ENCODE results near the gene TMEM214.

DNA sequence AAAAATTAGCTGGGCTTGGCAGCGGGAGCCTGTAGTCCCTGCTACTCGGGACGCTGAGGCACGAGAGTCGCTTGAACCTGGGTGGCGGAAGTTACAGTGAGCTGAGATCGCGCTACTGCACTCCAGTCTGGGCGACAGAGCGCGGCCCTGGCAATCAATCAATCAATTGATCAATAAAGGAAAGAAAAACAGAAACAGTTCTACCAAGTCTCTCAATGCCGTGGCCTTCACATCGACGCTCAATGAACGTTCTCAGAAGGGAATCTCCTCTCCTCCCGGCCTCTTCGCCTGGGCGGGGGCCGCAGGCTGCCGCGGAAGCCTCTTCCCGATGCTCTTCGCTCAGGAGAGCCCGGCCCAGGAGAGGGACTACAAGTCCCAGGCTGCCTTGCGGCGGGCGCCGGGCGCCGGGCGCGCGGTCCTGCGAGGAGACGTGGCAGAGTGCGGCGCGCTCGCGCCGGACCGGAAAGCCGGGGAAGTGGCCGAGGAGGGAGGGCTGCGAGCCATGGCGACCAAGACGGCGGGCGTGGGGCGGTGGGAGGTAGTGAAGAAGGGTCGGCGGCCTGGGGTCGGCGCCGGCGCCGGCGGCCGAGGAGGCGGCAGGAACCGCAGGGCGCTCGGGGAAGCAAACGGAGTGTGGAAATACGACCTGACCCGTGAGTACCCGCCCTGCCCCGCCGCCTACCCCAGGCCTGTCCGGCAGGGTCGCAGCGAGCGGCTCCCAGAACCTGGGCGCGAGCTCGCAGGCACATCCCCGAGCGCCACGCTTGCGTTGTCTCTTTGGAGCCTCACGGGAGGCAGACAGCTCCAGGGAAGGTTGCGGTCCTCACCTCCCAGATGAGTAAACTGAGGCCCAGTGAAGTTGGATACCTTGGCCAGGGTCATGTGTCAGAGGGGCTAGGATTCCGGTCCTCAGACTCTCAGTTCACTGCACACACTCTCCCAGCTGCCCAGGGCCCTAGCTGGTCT lies at the start of gene TMEM214:
TMEM214 (plus strand) TSS at position 452 of the 966 bp plus-strand sequence.
- PRO-cap, result unidirectional peak, plus-strand start at position 464 of the sequence

DNA sequence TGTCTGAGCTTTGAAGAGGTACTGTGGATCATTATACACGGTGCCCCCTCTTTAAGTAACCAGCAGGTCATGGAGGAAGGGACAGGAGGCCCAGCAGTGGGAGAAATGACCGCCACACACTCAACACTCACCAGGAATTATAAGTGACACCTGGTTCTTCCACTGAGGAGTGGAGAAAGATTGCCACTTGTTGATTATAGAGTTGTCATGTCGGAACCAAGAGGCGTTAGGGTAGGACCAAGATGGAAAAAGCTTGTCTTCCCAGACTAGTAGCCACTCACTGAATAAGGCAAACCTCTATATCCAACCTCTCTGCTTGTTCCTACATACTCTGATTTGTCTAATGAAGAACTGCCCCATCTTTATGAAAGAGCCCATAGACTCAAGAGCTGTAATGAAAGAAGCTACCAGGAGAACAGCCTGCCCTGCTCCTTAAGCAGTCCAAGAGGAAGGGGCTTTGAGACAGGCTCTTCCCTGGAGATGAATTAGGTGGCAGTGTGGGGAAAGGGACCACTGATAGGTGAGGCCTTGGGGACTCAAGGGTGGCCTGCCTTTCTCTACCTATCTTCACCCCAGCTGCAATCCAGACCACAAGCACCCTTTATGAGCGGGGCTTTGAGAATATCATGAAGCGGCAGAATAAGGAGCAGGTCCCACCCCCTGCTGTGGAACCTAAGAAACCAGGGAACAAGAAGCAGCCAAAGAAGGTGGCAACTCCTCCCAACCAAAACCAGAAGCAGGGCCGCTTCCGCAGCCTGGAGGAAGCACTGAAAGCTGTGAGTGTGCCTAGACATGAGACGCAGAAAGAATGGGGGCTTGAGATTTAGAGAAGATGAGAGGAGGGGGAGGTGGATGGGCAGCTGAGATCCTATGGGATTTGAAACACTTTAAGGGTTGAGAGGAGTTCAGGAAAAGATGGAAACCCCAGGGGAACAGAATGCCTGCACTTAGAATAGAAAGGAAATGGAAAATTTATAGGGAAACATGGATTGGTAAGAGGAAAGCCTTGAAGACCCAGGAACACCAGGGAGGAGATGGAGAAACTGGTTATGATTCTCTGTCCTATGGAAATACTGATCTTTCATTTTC lies 1.1 kb downstream of the TMEM214 start:
- PRO-cap, result no peak

DNA sequence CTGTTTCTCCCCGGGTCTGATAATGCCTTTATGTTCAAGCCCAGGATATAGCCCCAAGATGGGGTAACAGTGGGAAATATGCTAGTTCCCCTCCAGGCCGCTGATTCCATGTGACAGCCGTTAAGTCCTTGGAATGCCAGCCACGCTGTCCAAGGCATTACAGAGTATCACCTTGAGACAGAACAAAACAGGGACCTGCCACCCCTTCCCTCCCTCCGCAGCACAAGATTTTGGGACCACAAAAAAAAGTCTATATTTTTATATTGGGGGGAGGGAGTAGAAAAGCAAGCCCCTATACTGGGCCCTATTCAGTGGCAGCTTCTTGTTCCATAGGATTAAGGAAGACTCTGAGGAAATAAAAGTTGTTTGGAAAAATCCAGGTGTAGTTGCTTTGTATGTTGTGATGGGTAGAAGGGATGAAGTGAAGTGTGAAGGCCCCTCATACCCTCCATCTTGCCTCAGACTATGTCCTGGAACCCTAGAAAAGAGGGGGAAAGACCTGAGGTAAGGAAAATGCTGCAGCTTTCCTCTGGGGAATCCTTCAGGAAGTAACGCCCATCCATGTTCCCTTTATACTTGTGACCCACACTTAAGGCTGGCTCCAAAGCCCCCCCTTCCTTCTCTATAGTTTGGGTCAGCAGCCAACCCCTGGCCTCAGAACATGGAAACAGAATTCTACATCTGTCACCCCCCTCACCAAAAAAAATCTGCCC lies 1.1 kb downstream of the OST4 start:
- PRO-cap, result no peak

- PRO-cap, result no peak
Measured at GRCh38 chr2:27087789-27088125, 1.2 kb downstream of the KHK start.

- PRO-cap, result no peak
Measured at GRCh38 chr2:27264288-27264627, 1.4 kb upstream of the SLC30A3 start.

- PRO-cap, result no peak
Measured at GRCh38 chr2:27379596-27380056, 908 bp downstream of the ZNF513 start.

- PRO-cap, result no peak
Measured at GRCh38 chr2:27649426-27649863, 14.0 kb downstream of the SUPT7L start.

DNA sequence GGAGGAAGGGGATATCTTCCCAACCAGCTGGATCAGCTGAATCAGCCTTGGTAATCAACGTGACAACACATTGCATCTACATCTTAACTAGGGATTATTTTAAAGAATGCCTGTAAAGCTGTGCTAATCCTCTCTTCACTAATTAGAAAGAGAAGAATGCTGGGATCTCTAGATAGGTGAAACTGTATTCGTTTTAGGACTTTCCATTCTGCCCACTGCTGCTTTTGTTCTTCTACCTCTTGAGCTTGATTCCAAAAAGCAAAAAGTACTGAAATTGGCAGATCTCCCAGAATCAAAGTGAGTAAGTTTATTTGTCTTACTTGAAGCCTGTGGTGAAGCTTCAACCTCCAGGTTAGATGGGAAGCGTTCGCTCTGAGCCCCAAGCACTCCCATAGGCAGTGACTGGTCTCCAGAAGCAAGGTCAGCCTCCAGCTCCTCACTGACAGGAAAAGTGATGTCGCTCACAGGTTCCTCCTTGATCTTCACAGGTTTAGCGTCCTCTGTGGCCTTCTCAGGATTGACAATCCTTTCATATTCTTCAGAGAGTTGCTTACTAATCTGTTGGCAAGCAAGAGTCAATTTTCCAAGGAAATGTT lies 8.3 kb downstream of the SUPT7L start:
- PRO-cap, result no peak

- PRO-cap, result no peak
Measured at GRCh38 chr2:27703768-27703967, 40.0 kb downstream of the SLC4A1AP start.

- PRO-cap, result no peak
Measured at GRCh38 chr2:27709775-27710297, 46.1 kb downstream of the SLC4A1AP start.

DNA sequence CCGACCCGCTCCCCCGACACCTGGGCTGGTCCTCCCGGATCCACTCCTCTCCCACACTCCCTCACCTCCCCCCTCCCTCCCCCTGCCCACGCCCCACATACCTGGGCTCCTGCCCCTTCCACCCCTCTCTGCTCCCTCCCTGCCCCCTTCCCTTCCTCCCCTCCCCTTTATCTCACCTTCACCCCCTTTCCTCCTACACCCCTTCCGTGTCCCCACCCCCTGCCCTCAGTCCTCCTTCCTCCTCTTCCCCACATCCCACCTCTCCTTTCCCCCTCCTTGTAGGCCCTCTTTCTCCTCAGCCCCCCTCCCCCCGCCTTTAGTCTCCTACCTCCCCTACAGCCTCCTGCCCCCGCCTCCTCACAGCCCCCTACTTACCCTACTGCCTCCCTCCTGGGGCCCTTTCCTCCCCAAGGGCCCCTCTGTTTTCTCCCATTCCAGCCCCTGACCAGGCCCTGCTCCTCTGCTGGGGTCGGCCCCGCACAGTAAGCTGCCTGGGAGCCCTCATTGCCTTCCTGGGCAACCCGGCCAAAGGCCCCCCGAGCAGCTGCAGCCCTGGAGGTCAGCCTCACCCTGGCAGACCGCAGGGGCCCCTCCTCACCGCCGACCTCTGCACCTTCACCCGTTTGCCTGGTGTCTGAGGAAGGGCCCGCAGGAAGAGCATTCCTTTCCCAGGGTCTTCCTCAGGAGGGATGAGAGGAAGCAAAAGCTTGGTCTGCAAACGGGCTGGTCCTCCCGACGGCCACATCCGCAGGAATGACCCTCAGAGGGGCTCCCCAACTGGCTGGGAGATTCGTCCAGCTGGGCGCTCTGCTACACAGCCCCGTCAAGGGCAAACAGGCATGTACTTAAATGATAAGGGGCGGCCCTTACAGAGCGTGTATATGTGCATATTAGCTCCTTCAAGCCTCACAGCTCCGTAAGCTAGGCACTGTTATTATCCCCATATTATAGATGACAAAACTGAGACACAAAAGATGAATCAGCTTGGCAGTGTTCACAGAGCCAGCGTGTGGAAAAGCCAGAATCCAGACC lies 52.5 kb downstream of the SLC4A1AP start:
- PRO-cap, result no peak

GRCh38 chr2:27774021-27774945 lies 2.8 kb downstream of the MRPL33 start:
- PRO-cap, result no peak

- PRO-cap, result no peak
Measured at GRCh38 chr2:28178263-28178804, 214.3 kb upstream of the FOSL2 start.

GRCh38 chr2:28185138-28185622 lies 207.5 kb upstream of the FOSL2 start:
- PRO-cap, result no peak

GRCh38 chr2:28273624-28274273 lies 118.9 kb upstream of the FOSL2 start:
- PRO-cap, result no peak

DNA sequence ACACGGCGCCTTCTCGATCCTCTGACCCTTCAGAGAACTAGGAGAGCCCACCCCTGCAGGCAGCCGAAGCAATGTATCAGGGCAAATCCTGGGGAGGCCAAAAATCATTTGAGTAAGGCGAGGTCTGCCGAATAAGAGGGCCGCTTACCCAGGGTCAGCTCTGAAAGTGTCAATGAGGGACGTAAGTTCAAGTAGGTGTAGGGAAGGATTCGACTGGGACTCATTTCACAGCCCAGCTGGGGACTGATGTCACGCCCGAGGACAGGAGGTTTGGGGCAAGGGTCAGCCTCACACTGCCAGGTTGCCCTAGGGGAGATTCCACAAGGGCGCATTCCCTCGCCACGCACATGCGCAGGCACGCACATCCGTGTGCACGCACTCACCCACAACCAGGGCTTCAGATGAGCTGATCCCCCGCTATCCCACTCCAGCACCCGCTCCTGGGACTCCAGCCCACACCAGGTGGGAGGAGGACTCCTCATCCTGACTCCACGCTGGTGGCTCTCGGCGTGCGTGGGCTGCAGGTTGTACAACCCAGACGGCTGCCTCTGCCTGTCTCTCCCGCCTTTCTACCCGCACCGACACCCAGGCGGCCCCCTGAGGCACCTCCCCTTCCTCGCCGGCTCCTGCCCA lies 48.0 kb upstream of the FOSL2 start:
- PRO-cap, result no peak

GRCh38 chr2:28389619-28389964 lies 3.1 kb upstream of the FOSL2 start:
- PRO-cap, result no peak

DNA sequence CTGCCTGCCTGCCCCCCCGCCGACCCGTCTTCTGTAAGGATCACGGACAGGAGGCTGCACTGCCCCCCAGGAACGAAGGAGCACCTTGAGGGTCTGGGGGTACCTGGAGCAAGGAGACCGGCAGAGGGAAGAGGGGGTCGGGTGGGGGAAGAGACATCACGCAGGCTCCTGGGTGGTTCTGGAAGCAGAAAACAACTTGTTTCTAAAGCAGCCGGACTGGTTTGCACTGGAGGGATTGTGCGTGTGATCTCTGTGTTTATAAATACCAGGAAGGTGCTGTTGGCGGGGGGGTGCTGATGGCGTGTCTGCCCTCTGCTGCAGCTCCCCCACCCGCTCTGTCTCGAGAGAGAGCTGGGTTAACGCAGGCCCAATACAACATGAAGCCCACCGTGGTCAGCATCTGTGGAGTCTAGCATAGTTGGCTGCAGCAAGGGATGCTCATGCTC lies 1.8 kb downstream of the FOSL2 start:
- PRO-cap, result no peak

DNA sequence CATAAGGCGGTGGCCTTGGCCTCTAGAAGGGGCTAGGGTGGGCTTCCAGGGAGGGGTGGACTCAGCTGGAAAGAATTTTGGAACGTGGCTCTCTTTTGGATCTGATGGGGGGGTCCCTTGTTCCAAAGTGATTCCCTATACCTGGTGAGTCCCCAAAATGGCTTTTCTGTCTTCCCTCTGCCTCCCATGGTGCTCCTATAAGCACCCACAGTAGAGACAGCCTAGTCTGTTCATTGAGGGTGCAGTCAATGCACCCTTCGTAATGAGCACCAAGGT lies 2.2 kb downstream of the FOSL2 start:
- PRO-cap, result no peak

- PRO-cap, result no peak
Measured at GRCh38 chr2:28395639-28395973, 2.9 kb downstream of the FOSL2 start.

Data from SP-49 (cell line).